Measurements from ENCODE around the genes MAGEA3, MAGEA12, MAGEA6 and IDH3G.

DNA sequence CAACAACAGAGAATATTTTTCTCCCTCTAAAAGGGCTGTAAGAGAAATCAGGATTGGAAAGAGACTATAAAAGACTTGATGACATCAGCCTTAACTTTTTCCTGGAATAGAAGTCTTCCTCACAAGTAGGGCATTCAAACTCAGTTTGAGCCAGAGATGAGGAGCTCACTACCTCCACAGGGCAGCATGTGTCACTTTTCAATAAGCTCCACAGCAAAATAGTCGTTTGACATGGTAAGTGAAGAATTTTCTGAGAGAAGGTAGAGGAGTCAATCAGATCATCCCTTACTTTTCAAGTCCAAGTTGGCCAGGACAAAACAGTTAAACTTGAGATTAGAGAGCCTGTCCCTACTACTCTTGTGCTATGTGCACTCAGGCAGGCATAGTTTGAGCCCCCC is 9.0 kb upstream of the GABRE start:
- CAGE, long polyA plus RNA = no peak
- RRBS = no CpG with 5 or more reads among the region's 1 CpG

DNA sequence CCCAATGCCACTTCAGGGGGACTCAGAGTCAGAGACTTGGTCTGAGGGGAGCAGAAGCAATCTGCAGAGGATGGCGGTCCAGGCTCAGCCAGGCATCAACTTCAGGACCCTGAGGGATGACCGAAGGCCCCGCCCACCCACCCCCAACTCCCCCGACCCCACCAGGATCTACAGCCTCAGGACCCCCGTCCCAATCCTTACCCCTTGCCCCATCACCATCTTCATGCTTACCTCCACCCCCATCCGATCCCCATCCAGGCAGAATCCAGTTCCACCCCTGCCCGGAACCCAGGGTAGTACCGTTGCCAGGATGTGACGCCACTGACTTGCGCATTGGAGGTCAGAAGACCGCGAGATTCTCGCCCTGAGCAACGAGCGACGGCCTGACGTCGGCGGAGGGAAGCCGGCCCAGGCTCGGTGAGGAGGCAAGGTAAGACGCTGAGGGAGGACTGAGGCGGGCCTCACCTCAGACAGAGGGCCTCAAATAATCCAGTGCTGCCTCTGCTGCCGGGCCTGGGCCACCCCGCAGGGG is at the start of gene MAGEA3:
Gene MAGEA3 (plus strand): TSS at position 395 of the 532 bp plus-strand sequence.
- CAGE, long polyA plus RNA = no peak
- RRBS = no CpG with 5 or more reads among the region's 25 CpGs

- CAGE, long polyA plus RNA = no peak
- RRBS = no CpG with 5 or more reads among the region's 4 CpGs
These were observed 277 bp downstream of the CSAG1 start for GRCh38 chrX:152733297-152733590.

- CAGE, long polyA plus RNA = no peak
- RRBS = no CpG with 5 or more reads among the region's 22 CpGs
These were observed at the start of gene MAGEA12 for GRCh38 chrX:152733591-152734075. Gene MAGEA12 (plus strand): TSS chrX:152733757.

GRCh38 chrX:152769539-152769869 is at the start of gene MAGEA6:
Gene MAGEA6 (minus strand): TSS chrX:152769689.
- CAGE, long polyA plus RNA = no peak
- RRBS = no CpG with 5 or more reads among the region's 20 CpGs

- CAGE, long polyA plus RNA = no peak
- RRBS = no CpG with 5 or more reads among the region's 9 CpGs
These were observed 47.5 kb downstream of the ZNF185 start for GRCh38 chrX:152945099-152945942.

DNA sequence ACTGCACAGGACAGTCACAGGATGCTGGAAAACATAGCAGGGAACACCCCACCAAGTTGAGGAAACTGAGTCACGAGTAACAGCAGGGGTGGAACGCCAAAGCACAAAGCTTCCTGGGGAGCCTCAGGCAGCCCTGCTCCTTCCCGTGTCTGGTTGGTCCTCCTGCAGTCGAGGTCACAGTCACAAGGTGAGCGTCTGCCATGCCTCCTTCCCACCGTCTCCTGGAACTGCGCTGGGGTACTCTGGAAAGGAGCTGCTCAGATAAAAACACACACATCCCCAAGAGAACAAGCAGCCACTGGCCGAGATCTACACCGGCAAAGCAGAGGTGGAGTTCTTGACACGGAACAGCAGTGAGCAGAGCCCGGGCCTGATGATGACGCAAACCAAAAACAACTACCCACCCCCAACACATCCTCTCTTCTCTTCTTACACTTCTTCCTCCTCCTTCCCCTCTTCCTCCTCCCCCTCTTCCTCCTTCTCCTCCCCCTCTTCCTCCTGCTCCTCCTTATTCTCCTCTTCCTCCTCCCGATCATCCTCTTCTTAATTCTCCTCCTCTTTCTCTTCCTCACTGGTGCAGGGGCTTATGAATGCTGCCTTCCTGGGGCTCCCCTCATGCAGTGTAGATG is 4.7 kb downstream of the PNMA5 start:
- CAGE, long polyA plus RNA = no peak
- RRBS = 61% methylated on average over 2 of the region's 13 CpGs

DNA sequence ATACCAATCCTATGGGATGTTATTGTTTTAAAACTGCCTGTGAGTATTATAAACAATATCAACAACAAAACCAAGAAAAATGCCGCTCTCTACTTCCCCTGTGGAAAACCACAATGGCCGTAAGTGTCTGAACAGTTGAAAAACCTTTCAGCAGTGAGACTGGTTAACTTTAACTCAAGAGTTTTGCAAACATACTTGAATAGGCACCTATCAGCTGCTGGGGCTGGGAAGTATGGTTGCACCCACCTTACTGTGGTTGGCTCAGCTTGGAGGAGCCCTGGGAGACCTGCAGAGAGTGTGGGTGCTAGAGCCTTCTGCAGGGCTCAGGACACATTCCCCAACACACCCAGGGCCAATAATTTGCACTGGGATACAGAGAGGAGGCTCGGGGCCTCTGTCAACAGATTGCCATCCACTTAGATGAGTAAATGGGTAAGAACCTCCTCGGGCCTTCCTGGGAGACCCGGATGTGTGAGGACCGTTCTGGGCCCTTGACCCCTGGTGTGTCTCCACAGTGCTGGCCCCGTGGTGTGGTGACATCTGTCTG is 40.5 kb upstream of the PWWP4 start:
- CAGE, long polyA plus RNA = no peak
- RRBS = no CpG with 5 or more reads among the region's 7 CpGs

DNA sequence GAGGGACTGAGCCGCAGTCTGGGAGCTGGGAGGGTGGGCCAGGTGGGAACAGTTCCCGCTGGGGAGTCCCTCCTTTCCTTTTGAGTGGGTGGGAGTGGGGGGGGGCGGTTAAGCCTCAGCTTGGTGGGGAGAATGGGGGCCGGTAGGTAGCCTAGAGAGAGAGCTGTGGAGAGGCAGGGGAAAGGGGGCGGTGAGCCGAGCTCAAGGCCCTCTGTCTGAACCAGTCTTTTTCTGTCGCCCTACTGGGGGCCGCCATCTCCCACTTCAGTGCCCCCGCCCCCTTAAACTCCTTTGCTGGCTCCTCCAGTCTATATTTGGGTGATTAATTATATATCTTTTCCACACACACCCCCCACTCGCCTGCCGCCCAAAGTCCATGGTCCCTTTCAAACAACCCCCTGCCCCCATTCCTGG is 830 bp downstream of the ZNF275 start:
- CAGE, long polyA plus RNA = no peak
- RRBS = no CpG with 5 or more reads among the region's 11 CpGs

DNA sequence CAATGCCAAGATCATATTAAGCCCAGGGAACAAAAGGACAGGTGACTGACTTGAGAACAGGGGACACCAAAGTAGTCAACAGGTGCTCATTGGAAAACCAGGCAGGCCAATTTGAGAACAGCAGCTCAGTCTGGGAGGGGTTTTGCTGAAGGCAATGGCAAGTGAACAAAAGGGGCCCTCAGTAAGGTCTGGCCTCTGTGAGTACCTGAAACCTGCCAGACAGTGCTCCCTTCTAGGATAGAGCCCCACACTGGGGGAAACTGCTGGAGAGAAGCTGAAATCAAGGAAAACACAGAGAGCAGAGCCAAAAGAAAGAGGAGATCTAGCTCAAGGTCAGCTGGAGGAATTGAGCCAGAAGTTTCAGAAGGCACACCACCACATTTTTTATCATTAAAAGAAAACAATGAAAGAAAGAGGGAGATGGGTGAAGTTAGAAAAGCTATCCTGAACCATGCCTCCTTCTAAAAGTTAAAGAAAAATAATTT is 28.2 kb downstream of the PNMA6E start:
- CAGE, long polyA plus RNA = no peak

GRCh38 chrX:153412048-153412688 is 896 bp downstream of the ZFP92 start:
- CAGE, long polyA plus RNA = no peak
- RRBS = no CpG with 5 or more reads among the region's 17 CpGs

DNA sequence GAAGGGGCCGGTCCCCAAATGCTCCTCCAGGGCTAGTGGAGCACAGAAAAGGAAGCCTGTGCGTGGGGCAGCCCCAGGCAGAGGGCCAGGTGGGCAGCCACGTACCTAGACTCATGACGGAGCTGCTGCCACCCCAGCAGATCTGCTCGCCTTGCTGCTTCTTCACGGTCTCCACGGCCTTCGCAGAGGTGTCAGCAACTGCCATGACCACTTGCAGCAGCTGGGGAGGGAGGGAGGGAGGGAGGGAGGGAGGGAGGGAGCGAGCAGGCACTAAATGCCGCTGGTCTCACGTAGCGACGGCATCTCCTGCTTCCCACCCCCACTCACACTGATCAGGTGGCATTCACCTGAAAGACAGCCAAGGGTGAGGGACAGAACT is 8.4 kb upstream of the TREX2 start:
- CAGE, long polyA plus RNA = no peak
- RRBS = no CpG with 5 or more reads among the region's 13 CpGs

GRCh38 chrX:153455151-153456041 is 9.5 kb upstream of the TREX2 start:
- CAGE, long polyA plus RNA = no peak
- RRBS = no CpG with 5 or more reads among the region's 28 CpGs

DNA sequence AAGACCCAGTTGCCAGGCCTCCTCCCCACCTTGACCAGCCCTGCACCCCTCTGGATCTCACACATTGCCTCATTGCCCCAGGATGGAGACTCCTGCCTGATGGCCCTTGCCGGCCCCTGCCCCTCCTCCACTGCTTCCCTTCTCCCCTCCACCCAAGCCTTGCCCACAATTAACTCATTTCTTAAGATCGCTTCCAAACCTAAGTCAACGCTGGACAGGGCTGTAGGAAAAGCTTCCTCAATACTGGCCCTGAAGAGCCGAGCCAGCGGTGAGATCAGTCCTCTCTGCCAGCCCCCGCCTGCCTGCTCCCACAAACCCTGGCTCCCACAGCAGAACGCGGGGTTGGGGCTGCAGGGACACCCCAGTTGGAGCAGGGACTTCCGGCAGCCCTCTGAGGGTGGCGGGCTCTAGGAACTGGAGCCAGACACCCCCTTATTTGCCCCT is 7.5 kb upstream of the HAUS7 start:
- CAGE, long polyA plus RNA = no peak
- RRBS = no CpG with 5 or more reads among the region's 10 CpGs

GRCh38 chrX:153708465-153708963 is 15.7 kb downstream of the BCAP31 start:
- CAGE, long polyA plus RNA = no peak
- RRBS = 0% methylated on average over 1 of the region's 13 CpGs

DNA sequence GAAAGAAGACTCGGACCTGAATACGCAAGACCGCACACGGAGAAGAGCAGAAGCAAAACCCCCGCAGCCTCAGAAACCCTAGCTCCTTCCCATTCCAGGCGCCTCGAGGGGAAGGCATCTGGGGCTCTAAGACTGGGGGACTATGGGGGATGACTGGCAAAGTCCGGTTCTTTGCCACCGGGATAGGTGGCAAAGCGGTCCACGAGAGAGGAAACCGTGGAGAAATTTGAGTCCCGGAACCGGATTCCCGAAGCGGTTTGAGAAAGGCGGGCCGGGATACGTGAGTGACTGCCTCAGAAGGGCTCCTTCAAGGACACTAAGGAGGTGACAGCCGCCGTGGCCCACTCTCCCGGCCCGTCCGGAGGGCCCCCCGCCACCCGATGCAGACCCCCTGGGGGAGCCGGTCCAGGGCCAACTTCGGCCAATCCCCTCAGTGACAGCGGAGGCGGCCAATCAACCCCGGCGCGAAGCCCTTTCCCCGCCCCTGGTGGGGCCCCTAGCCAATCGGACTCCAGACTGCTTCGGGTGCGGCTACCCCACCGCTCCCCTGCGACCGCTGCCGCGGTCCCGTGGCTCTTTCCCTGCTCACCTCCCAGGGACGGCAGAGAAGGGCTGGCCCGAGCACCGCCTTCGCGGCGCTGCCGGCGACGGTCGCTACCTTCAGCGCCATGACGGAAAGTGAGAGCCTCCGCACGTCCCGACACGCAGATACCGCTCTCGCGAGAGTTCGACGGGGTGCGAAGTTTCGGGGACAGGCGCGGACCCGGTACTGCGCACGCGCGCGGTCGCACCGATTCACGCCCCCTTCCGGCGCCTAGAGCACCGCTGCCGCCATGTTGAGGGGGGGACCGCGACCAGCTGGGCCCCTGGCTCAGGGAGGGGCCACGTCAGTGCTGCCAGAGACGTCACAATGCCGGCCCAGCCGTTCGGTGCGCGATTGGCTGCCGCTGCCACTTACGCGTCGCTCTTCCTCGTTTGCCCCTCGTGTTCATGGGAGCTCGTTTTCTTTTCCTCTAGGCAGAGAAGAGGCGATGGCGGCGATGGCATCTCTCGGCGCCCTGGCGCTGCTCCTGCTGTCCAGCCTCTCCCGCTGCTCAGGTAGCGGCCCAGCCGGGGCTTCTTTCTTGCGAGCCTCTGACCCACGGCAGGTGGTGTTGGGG is at the start of gene IDH3G:
Gene IDH3G (minus strand): TSS at position 719 of the 1,160 bp plus-strand sequence.
- CAGE, long polyA plus RNA = start-site peak on the minus strand centred at position 701 of the sequence, 54 bp wide, 566 and 362 reads in 2 replicates; start-site peak on the plus strand centred at position 919 of the sequence, 176 bp wide, 3,094 and 3,440 reads in 2 replicates
- RRBS = 21% methylated on average over 41 of the region's 108 CpGs

DNA sequence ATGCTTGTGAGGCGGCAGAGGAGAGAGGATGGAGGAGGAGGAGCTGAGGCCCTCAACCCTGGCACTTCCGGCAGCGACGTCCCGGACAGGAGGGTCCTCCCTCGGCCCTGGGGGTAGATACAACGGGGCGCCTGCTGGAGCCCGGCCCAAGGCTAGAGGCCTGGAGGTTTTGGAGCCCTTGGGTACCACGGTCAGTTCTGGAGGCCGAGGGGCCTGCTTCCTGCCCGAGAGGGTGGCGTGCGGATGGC is 13.5 kb downstream of the SSR4 start:
- CAGE, long polyA plus RNA = no peak
- RRBS = 68% methylated on average over 5 of the region's 14 CpGs

- CAGE, long polyA plus RNA = no peak
- RRBS = 50% methylated on average over 9 of the region's 14 CpGs
These were observed 12.0 kb downstream of the PDZD4 start for GRCh38 chrX:153818347-153818816.

- CAGE, long polyA plus RNA = no peak
- RRBS = no CpG with 5 or more reads among the region's 21 CpGs
These were observed 3.4 kb upstream of the RENBP start for GRCh38 chrX:153947644-153948429.

- CAGE, long polyA plus RNA = no peak
- RRBS = no CpG with 5 or more reads among the region's 1 CpG
These were observed 7.1 kb downstream of the IRAK1 start for GRCh38 chrX:154012696-154012833.